Occipital lobe (tissue), 2 donors: Measurements from ENCODE around the gene LRRN1.

DNA sequence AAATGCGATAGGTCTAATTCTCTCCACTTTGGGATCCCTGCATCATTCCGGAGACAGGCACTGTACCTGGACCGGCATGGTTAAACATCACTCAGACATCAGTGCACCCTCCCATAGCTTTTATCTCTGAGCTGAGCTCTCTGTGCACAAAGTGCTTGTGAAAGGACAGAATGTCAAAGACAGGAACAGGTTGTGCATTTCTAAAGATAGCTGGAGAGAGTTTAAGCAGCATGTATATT, 65.4 kb upstream of the CHL1 start:
- RAMPAGE, long total RNA: no peak

- RAMPAGE, long total RNA: no peak
Measured at GRCh38 chr3:232771-233311, 36.3 kb downstream of the CHL1 start.

DNA sequence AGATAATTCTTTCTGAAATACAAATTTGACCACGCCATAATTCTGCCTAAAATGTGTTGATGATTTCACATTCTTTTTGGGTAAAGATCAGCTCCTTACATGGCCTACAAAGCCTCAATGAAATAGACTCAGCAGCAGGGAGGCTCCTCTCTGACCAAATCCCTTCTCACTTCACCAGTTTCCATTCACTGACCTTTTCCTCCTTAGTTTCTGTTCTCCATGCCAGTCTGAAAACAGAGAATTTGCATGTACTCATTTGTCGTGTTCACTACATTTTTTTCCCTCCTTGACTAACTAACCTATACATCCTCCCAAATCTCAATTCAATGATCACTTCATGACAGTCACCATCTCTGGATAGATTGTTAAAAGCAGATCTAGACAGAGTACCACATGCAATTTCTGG, 77.3 kb downstream of the CHL1 start:
- RAMPAGE, long total RNA: no peak

DNA sequence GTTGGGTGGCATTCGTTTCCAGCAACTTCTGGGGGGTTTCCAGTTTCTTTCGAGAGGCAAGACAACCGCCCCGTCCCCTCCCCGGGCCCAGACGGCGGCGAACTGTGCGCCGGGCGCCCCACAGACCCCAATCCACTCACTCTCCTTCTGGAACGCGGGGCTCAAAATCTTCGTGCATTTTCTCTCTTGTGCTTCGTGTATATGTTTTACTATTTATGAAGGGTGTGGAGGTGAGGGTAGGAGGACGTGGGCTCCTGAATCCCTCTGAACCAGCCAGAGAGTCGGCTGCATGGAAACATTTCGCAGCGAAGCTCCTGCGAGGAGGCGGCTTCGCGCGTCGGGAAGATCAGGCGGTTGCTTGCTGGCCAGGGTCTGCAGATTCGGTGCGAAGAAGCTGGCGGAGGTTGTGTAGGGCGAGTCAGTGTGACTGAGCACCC, 1.0 kb downstream of the CNTN4 start:
- RAMPAGE, long total RNA: no peak

DNA sequence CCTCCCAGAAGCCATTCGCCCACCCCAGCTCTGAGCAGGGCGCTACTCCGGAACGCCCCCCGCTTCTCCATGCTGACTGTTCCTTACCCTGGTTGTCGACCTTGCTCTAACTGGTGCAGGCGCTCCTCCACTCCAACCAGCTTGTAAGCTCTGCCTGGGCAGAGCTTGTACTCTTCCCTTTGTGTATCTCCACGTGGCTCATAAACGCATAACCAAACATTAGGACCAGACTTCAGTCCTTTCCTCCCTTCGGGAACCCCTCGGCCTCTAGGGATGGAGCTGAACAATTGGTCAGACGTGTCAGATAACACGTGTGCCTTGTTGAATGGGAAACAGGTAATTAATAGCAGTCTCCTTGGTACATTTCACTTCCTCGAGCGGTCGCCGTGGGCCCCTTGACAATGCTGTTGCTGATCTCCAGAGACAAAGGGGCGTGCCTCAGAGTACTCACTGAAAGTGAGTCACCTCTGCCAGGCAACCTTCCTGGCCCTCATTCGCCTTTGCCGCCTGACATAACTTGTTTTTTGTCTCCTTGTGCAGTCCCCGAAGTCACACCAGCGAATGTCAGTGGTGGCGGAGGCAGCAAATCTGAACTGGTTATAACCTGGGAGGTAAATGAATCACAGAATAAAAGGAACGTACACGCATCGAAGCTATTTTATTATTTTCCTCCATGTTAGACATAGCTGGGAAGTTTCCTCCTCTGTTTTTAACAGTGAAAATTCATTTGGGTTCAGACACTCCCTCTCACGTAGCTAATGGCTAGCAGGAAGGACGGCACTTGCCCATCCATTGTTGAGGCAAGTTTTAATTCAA, 71.6 kb downstream of the IL5RA start:
- RAMPAGE, long total RNA: no peak

DNA sequence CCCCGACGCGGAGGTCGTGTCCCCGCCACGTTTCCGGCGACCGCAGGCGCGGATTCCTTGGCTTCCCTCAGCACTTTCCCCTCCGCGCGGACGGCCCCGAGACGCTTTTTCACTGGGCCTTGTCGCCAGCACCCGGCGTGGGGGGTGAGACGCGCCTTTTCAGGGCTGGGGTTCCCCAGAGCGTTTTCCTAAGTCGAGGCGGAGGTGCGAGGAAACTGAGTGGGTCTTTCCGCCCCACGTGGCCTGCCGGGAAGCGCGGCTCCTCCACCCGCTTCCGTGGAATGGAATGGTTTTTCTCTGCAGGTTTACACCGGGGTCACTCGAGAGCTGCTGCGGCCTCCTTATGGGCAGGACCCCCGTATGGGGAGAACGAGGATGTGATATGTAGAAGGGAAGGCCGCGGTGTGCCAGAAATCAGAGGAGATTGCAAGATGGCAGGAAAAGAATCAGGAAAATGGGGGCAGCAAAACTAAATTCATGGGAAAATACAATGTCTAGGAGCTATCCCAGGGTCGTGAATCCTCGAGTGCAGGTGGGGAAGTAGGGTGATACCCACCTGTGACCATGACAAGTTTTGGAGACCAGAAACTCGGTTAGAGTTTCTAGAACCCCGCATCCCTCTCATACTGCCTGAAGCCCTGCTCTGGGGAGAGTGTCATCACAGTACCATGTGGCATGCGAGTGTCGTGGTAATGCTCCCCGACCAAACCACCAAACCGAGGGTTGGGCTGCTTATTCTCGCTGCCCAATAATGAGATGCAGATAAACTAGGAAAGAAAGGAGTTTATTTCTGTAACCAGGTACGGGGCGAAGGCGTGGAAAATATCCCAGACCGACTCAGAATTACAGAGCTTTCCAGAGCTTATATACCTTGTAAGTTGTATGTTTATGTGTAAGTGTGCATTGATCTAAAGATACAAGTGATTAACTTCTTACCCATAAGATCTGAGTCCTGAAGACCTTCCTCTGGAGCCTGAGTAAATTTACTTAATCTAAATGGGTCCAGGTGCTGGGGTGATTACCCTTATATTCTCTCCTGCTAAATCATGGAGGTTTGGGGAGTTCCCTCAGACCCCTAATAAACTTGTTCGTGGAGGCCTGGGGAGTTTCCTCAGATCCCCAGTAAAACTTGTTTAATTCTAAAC, 778 bp downstream of the TRNT1 start:
- RAMPAGE, long total RNA: no peak

GRCh38 chr3:3799031-3799546, at the start of gene LRRN1:
Gene LRRN1 (plus strand): TSS chr3:3799431.
- RAMPAGE, long total RNA: no peak

DNA sequence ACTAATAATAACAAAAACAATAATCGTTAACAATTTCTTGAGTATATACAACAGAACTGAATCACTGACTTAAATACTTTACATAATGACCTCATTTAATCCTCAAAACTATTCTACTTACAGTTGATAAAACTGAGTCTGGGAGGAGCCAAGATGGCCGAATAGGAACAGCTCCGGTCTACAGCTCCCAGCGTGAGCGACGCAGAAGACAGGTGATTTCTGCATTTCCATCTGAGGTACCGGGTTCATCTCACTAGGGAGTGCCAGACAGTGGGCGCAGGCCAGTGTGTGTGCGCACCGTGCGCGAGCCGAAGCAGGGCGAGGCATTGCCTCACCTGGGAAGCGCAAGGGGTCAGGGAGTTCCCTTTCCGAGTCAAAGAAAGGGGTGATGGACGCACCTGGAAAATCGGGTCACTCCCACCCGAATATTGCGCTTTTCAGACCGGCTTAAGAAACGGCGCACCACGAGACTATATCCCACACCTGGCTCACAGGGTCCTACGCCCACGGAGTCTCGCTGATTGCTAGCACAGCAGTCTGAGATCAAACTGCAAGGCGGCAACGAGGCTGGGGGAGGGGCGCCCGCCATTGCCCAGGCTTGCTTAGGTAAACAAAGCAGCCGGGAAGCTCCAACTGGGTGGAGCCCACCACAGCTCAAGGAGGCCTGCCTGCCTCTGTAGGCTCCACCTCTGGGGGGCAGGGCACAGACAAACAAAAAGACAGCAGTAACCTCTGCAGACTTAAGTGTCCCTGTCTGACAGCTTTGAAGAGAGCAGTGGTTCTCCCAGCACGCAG, 163.9 kb downstream of the LRRN1 start:
- RAMPAGE, long total RNA: no peak

- RAMPAGE, long total RNA: no peak
Measured at GRCh38 chr3:3991597-3992000, 192.4 kb downstream of the LRRN1 start.

DNA sequence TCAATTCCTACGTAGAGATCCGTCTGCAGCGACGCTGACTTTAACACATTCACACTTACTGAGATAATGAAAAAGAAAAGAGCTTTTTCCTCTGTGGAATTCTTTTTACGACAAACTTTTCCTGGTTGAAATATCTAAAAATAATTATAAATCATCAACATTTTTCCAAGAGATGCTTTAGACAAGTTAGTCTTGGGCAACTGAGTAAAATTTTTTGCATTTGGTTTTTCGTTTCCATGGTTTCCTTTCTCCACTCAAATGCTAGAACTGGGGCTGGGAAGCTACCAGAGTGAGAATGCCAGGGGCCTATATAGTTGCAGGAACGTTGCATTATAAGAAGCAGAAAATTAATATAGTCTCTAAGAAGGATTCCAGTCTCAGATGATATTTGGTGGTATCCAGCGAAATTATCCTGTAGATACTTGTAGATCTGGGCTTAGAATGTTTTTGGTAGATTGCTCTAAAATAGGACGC, 8.2 kb upstream of the SETMAR start:
- RAMPAGE, long total RNA: no peak

DNA sequence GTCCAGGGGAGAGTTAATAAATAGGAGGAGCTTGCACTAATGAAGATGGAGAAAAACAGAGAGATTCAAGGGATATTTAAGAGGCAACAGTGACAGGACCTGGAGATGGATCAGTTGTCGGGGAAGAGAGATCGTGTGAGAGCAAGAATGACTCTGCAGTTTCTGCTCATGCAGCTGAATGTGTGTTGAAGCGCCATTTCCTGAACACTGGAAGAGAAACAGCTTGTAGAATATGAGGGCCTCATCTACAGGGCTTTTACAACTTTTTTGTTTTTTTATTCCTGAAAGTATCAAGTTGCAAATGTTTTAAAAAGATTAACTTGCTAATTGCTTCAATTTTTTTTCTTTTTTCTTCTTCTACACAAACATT, 37.4 kb downstream of the SETMAR start:
- RAMPAGE, long total RNA: no peak

DNA sequence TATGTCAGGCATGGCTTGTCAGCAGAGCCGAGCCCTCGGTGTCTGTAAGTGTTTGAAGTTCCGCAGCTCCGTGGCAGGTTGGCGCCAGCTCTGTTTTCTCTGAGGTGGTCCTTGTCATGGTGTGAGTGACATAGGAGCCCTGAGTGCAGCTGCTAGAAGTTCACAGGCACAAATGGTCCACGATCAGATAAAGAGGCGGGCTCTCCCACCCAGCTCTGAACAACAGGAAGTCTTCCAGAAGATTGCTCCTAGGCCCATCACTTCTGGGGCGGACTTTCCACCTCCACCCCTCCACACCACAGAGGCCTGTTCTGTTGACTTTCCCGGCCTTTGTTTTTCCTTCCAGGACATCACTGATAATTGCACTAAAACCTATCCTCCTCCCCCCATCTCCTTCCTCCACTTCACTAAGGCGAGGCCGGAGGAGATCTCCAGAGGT, 19.8 kb downstream of the ITPR1 start:
- RAMPAGE, long total RNA: no peak

DNA sequence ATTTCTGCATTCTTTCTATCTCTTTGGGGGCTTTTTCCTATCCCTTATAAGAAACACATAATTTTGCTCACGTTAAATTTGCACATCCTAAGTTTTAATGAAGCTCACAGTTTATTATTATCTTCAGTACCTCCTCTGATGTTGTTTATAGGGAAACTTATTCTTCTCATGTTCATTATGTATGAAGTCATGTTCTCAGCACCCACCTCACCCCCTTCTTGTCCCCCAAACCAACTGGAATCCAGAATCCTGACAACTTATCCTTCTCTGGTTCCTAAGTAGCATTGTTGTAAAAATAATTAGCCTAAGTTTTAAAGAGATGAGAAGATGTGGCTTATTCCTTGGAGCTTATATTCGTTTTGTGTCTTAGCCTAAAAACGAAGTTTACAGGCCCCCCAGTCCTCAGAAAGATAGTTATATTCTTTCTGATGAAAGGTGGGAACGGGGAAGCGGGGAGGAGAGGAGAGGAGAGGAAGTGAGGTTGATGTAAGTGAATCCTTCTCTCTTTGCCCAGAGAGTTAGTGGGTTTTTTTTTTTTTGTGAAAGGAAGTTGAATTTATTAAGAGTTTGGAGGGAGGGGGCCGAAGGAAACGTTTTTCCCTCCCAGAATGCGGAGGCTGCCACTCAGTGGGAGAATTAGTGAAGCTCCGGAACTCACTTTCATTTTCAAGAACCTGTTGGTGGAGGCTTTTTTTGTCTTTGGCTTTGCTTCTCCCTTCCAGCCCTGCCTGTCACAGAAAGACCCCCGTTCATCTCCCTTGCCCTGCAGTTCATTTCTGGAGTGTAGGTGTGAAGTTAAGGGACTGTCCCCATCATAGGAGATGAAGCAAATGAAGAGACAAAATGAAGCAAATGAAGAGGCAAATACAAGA, 91.1 kb downstream of the ITPR1 start:
- RAMPAGE, long total RNA: no peak

DNA sequence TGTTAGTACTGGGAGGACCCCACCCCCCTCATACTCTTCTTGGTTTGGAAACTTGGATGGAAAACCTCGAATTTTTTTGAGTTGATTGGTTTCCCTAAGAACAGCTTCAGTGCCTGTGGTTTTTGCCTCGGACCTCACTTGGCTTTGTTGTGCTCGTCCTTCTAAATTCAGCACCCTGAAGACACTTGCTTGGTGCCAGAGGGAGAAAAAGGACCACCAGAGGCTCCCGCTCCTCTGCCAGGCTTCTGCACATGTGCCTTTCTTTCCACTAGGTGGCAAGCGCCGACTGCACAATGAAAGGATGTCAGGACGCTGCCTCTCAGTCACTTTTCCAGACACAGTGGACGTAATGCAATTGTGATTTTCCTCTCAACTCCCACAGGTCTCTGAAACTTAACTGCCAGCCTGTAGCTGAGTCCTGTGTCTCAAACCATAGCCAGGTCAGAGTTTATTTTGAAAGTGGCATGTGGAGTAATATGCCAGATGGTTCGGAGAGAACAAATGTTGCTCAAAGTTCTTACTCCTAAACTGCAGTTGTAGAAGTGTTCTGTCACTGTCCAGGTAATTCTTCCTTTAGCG, 162.8 kb downstream of the ITPR1 start:
- RAMPAGE, long total RNA: no peak

GRCh38 chr3:4723245-4723444, 230.0 kb downstream of the ITPR1 start:
- RAMPAGE, long total RNA: no peak

DNA sequence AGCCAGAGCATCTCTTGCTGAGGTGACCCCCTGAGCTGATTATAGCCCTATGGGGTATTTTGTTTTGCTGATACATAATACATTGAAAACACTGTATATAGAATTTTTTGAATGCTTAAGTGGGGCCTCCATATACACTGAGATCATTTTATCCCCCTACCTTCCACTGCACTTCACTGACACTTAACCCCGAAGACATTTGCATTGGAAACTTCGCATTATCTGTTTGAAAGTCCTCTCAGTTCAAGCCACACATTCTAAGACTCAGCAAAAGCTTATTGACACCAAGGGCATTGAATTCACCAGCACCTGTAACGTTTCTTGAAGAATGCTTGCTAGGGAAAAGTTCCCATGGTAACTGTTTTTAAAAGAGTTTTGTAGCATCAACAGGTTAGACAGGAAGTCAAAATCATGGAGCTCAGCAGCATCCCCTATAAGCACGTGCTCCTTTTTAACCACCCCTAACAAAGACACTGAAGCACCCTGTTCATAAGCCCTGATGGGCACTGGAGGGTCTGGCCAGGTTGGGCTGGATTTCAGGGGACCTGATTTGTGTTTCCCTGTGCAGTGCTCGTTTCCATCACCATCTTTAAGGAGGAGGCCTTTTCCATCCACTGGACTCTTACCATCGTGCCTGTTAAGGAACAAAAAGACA, 229.7 kb upstream of the BHLHE40 start:
- RAMPAGE, long total RNA: no peak

DNA sequence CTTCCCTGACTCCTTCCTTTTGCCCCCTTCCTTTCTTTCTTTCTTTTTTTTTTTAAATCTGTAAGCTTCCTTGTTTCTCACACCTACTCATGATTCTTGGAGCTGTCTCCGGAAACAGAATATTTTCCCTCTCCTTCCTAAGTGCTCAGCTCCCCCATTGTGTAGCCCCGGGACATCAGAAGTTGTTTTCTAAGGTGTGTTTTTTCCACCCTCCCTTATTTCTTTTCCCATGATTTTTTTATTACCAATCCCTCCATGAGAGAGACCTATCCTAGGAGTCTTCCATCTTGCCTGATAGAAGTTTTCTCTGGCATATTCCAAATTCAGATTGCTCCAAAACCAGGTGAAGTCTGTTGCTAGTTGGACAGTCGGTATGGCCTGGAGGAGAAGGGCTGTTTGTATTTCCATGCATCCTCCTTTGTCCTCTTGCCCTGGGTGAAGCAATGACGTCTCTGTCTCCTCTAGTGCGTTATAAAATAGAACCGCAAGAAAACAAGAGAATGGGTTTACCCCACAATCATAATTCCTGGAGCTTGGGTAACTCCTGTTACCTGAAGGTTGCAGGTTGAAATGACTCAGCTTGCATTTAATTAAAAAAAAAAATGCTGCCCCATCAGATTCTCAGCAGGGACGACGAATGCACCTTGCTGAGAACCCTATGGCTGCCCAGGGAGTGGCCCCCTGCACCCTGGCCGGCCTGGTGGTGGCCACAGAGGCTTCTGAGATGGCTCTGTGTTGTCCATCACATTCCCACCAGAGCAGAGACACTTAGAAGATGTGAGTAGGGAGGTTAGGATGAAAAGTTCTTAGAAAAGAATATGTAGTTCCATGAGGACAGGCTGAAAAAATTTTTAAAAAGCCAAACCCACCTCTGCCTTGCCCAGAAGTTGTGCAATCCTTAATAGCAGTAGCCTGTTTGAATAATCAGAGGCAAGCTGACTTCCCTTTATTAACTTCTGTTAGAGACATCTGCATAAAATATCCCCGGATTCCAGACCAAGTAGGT, 228.2 kb upstream of the BHLHE40 start:
- RAMPAGE, long total RNA: no peak

GRCh38 chr3:4751707-4752102, 227.5 kb upstream of the BHLHE40 start:
- RAMPAGE, long total RNA: no peak

DNA sequence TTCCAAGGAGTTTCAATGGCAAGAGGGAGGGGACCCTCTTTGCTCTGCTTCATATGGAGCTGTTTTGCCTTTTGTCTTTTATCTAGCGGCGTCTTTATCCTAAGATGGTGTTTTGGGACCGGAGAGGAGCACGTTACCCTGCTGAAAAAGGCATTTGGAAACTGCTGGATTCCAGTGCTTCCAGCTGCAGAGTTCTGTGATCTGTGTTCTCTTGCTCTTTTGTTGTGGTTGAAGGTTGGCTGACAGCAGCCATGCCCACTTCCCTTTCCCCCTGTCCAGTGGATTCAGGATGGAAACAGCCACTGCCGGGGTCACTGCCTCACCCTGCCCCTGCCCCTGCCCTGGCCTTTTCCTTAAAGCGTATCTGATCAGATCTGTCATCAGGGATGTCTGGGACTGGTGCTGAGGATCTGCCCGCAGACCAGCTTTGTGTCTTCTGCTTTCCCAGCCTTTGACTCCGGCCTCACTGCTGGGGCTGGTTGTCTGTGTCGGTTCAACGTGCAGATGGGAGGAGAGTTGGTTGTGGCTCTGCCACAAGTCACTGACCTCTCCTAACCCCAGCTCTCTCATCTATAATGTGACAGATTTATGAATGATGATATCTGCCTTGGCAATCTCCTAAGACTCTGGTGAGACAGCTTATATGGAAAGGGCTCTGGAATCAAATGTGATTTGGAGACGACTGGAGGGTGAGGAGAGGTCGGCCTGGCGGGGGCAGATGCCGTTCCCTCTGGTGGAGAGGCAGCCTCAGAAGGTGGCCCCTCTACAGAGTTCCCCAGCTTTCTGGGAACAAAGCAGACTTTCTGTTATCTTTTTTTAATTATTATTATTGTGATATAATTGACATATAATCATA, 219.4 kb upstream of the BHLHE40 start:
- RAMPAGE, long total RNA: no peak

GRCh38 chr3:4826825-4827670, 152.2 kb upstream of the BHLHE40 start:
- RAMPAGE, long total RNA: no peak